ENCODE measurements around a stretch of chr2.

DNA sequence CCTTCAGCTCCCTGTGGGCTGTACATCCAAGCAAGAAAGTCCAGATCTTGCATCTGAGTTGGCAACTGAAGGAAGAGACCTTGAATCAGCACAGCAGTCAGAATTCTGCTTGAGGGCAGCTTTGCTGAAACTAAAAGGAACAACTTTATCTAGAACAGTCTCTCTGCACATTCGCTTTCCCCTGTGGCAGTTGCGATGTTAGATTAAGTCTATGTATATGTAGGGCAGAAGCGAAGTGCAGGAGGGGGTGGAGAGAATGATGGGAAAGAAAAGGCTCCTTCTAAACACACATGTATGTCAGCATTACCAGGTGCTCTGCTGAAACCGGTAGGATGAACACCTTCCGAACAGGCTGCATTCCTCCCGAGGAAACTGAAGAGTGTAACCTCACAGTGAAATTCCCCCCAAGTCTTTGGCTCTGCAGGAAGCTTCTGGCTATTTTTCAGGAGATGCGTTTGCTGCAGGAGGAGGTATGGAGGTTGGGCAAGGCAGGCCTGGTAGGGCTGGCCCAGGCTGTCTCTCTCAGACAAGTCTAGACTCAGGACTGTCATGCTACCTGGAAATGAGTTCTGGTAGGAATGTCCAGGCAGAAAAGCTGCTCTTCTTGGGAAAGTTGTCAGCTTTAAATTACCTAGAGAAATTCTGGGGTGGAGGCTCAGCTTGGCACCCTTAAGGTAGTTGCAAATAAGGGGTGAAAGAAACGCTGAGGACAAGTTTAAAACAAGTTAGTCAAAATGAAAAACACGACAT lies 70.0 kb upstream of the ATL2 start:
- PRO-cap, result no peak

DNA sequence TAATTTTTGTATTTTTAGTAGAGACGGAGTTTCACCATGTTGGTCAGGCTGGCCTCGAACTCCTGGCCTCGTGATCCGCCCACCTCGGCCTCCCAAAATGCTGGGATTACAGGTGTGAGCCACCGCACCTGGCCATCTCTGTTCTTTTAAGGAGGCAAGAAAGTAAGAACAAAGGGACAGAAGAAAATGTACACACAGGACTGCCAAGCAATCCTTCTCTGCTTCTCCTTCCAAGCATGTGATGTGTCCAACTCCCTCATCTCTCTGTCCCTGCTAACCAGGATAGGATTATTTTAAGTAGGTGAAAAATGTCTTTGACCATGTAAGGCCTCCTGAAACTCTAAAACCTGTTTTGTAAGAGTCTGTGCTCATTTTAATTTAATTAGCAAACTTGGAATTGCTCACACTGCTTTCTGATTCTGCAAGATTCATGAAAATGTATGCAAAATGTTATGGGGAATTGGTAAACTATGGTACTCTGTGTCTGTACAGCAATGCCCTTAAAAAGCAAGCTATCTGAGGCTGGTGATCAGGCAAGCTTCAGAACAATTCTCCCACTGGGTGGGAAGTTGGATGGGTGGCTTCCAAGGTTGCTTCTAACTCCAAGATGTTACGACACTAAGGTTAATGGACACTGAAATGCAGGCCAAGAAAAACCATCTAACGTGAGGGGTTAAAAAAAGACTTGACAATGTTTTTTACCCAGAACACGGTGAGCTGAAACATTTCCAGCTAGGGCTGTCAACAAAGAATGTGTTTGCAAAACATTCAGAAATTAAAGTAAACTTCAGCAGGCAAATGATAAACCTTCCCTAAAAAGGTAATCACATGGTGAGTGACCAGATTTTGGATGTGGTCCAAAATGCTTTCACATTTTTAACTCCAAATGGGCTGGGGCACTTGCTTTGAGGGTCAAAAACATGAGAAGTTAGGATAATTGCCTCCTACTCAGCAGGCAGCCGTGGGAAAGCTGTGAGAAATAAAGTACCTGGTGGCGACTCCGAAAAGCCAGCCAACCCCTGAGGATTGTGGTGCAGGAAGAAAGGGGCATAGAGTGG lies 89.6 kb upstream of the ATL2 start:
- PRO-cap, result no peak

GRCh38 chr2:38505812-38506207 lies 96.9 kb downstream of the HNRNPLL start:
- PRO-cap, result no peak

- PRO-cap, result no peak
Measured at GRCh38 chr2:38578426-38579339, 24.0 kb downstream of the HNRNPLL start.

GRCh38 chr2:38744068-38745503 lies 6.6 kb downstream of the SRSF7 start:
- PRO-cap, result no peak

DNA sequence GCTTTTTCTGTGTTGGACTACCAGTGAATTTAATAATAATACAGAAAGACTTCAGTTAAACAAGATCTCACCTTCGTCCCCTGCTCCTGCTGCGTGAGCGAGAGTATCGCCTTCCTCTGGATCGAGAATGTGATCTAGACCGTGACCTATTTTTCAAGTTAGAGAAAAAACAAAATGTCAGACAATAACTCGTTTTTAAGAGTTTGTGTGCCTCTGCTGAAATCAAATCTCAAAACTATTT lies 2.7 kb downstream of the SRSF7 start:
- PRO-cap, result no peak

GRCh38 chr2:38794494-38794946 lies 16.5 kb downstream of the GEMIN6 start:
- PRO-cap, result no peak

GRCh38 chr2:39022272-39023258 lies 98.3 kb downstream of the SOS1 start:
- PRO-cap, result no peak

DNA sequence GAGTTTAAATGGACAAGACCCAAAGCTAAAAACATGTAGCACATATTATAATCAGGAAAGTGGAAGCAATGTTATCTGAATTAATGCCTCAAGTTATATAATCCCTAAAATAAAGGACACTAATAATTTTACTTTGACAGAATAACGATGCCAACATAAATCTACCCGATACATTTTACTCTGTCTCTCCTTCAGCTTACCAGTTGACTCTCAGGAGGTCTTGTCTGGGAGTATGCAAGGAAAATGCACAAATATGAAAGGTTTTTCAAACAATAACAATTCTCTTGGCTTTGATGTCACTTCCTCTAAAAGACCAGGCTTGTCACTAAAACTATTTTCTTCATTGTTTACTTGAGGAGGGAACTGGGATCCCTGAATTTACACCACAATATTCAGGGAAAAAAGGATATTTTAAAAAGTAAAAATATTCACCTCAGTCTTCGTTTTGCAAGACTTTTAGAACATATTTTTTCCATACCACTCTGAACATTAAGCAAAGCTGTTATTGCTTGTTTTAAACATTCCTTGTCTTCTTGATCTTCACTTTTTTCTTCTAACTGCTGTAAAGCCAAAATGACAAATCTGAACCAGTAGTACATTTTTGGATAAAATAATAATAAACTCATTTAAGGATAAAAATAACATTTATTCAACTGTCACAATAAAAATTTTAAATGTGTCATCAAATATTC lies 97.1 kb downstream of the SOS1 start:
- PRO-cap, result no peak

DNA sequence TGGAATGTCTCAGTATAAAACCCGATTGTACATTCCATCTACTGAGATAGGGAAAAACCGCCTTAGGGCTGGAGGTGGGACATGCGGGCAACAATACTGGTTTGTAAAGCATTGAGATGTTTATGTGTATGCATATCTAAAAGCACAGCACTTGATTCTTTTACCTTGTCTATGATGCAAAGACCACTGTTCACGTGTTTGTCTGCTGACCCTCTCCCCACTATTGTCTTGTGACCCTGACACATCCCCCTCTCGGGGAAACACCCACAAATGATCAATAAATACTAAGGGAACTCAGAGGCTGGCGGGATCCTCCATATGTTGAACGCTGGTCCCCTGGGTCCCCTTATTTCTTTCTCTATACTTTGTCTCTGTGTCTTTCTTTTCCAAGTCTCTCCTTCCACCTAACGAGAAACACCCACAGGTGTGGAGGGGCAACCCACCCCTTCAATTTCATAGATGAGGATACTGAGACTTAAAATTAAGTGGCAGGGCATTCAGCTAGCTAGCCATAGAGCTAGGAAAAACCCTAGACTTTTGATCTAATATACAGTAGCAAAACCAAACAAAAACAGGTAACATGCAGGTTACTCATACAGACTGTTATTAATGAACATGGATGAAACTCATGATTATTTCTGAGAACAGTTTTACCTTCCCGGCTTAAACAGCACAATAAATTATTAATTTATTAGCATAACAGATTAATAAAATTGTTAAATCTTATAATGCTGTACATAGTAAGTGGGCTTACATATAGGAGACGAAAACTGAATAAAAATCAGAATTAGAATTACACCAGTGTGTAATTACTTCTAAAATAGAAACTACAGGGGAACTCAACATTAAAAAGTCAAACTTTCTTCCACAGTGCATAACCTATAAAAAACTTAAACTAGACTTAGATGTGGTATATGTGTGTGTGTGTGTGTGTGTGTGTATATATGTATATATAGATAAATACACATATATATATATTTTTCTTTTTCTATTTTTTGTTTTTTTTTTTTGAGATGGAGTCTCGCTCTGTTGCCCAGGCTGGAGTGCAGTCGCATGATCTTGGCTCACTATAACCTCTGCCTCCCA lies 115.1 kb downstream of the MAP4K3 start:
- PRO-cap, result no peak

DNA sequence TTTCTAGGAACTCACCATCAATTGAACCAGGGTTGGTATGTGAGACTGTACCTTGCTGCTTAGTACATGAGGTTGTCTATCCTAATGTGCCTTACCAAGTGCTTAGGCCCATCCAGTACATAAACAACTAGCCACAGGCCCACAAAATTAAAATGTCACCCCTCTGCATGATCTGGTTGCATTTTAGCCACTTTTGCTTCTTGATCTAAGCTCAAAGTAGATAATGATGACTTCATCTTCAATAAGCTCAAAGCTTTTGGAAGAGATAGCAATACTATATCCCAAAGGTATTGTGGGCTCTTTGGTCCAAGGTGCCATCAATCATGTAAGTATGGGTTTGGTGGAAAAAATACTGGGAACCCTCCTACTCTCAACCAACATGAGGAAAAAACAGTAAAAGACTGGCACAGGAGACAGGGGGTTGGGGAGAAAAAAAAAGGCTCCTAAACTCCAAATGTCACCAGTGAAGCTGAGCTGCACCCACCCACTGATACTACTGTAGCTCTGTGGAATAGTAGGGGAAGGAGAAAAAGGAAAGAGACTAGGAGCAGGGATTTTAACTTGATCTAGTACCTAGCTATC lies 103.0 kb downstream of the MAP4K3 start:
- PRO-cap, result no peak

DNA sequence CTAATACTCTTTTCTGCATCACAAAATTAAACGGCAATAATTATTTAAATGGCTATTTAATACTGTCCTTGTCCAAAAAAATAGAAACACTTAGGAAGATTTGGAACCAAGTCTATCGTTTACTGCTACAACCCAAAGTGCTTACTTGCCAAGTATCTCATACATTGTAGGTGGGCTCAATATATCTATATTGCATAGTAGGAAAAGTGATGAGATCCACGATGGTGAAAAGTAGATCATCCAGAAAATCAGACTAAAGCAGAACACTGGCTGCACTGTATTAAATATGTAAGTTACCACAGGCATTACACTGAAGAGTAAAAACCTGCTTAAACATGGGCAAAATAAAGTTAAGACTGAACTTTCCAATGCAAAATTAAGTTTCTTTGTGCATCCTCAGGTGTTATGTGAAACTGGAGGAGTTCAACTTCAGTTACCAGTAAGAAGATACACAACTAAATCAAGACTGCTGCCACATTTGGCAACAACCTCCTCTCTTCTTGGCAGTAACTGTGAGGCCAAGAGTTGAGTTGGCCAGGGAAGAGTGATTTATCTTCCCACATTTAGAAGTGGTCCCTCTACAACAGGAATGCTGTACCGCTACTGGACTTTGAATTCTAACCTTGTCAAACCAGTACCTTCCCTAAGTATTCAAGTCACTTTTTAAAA lies 1.4 kb downstream of the MAP4K3 start:
- PRO-cap, result no peak

GRCh38 chr2:39510124-39510439 lies 73.0 kb upstream of the MAP4K3 start:
- PRO-cap, result no peak

DNA sequence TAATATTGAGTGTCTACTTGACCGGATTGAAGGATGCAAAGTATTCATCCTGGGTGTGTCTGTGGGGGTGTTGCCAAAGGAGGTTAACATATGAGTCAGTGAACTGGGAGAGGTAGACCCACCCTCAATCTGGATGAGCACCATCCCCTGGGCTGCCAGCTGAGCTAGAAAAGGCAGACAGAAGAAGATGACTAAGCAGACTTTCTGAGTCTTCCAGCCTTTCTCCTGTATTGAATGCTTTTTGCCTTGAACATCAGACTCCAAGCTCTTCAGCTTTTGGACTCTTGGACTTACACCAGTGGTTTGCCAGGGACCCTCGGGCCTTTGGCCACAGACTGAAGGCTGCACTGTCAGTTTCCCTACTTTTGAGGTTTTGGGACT lies 265.1 kb upstream of the SLC8A1 start:
- PRO-cap, result no peak

DNA sequence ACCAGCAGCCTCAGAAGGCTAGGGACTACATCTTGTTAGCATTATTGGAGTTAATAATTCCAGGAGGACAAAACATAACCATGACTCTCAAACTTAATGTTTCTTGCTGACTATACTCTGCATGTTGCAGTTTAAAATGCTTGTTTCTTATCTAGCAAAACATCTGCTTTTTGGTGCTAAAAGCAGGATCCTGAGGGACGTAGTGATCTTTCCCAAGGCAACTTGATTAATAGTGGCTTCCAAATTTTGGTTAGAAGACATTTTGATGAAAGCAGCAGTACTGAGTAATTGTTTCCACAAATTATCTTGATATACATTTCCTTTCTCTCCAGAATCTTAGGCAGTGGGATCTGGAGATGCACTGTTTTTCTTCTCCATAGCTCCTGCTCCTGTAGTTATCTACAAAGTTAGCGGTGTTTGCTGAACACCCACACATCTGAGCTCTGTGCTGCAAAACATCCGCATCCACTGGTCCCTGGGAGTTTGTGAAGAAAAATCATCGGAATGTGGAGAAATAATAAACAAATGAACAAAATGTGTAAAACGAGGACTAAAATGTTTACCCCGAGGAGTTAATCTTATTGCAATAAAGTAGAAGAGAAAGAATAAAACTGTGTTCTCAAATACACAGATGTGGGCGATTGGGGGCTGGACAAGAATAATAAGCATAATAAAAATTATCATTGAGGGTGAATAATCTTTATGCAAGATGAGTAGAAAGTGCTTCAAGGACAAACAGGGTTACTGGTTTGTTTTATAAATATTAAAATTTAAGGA lies 326.9 kb upstream of the PKDCC start:
- PRO-cap, result no peak

- PRO-cap, result no peak
Measured at GRCh38 chr2:41927198-41927674, 120.6 kb upstream of the PKDCC start.

DNA sequence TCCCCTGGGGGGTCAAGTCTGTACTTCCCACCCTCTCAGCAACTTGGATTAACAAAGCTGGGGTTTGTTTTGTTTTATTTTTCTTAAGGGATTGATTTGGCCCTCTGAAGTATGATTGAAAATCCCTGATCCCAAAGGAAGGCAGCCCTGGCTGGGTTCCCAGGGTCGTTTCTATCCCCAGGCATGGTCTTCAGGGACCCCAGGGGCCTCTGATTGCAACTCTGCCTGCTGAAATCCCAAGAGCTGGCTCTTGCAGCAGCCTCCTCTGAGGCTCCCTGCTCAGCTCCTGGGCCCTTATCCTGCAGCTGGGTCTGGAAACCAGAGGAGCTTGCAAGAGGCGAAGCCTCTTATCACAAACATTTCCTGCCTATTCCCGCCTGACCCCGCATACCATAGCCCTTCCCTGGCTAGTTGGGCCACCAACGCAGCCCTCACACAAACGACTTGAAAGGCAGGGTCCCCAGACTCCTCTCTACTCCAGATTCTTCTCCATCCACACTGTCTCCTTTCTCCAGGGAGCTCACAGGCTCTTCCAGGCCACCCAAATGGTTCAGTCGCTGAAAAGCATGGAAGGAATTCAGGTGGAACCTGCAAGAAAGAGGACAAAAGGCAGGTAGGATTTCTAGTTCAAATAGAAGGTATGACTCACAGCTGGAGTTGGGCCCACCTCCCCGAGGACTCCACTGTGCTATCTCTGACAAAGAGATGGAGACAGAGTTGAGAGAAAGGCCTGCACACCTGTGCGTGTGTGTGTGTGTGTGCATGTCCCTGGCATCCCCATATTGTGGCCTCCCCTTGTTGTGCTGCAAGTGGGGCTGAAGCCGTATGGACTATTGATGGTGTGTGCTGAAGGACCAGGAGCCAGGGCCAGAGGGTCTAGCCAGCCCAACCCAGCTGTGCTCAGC lies 109.5 kb upstream of the PKDCC start:
- PRO-cap, result no peak

DNA sequence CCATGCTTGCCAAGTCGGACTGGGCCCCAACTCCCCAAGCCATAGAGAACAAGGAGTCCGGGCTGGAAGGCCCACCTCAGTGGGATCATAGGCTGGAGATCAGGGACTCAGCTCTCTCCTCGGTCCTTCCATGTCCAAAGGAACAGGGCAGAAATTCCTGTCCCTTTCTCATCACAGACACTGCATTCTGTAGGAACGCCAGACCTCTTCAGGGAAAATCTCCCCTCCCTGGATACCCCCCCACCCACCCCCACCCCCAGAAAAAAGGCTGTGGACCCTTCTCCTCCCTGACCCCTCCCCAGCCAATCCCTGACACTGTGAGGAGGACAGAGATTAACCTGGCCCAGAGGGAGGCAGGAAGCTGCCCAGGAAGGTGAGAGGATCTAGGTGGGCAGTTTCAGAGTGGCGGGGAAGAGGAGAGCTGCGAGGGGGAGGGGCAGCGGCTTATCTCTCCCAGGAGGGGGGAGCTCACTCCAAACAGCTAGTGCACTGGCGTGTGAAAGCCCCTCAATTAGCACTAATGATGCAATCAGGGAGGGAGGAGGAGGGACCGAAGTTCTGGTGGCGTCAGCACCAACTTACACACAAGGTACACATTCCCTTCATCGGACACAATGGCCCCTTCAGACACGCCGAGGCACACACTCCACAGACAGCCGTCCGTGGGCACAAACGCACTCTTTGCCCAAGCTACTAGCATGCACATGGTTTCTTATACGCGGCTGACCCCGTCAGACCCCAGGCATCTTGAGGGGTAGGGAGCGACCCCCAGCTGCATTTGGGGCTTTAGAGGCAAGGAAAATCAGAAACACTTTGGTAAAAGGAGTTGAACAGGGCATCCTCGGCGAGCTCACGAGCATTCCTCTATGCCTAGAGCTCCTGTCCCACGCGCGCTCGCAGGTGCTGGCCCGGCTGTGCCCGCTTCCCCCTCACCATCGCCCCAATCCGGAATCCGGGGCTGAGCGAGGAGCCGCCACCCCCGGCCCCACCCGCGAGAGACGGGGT lies 1.1 kb upstream of the PKDCC start:
- PRO-cap, result unidirectional peak, plus-strand start at position 626 of the sequence

- PRO-cap, result no peak
Measured at GRCh38 chr2:42054812-42055262, 7.0 kb downstream of the PKDCC start.

GRCh38 chr2:42100763-42101746 lies 53.2 kb downstream of the PKDCC start:
- PRO-cap, result bidirectional peak, plus-strand start at chr2:42101361, minus-strand start at chr2:42101309